Tongue (tissue), 2 donors: Measurements from ENCODE around the genes IGFBPL1, SPATA31A1, FOXD4L5 and ANKRD20A1.

- RAMPAGE, long total RNA: no peak
These were observed at the start of gene IGFBPL1 for GRCh38 chr9:38423660-38424642. Gene IGFBPL1, minus strand, starts transcription at chr9:38424454.

DNA sequence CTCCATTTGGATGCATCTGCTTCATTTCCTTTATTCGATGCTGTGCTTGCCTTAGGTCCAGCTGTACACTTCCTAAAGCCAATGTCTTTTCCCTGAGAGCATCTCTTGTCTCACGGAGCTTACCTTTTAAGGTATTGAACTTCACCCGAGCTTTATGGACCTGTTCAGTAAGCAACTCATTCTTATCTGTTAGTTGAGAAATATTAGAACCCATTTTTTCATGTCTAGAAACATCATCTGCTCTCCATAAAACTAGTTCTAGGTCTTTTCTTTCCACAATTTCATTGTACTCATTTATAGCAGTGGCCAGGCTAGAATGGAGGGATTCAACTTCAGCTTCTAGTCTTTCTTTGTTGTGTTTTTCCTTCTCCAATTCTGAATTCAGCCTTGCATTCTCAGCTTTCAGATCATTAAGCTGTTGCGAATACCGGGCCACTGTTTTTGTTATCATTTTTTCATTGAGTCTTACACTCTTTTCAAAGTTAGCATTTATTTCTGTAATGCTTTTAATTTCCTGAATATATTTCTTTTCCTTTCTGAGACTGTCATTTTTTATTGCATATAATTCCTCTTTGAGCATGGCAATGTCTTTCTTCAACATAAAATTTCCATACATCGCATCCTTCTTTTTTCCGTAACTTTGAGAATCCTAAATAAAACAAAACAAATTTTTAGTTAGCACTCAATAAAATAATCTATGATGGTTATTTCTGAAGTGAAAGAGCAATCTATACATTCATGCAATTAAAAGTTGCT is 24.5 kb downstream of the ANKRD18A start:
- RAMPAGE, long total RNA: no peak

DNA sequence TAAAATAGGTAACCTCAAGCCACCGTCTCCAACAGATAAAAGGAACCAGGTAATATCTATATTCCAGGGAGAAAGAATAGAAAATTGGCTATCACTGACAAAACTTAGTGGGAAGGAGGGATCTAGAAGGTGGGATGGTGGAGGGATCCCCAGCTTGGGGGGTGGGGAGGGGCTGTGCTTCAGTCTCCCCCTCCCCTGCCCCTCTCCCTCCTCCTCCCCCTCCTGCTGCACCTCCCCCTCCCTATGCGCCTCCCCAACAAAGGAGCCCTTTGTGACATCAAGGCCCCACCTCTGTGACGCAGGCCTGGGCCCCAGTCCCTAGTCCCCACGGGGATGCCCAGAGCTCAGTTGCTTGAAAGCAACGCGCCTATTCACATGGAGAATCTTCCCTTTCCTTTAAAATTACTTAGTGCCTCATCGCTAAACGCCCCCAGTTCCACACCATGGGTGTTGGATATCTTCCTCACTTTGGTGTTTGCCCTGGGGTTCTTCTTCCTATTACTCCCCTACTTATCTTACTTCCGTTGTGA is at the start of gene SPATA31A1:
TSS of gene SPATA31A1 (plus strand) at position 314 of the 530 bp plus-strand sequence.
- RAMPAGE, long total RNA: no peak

DNA sequence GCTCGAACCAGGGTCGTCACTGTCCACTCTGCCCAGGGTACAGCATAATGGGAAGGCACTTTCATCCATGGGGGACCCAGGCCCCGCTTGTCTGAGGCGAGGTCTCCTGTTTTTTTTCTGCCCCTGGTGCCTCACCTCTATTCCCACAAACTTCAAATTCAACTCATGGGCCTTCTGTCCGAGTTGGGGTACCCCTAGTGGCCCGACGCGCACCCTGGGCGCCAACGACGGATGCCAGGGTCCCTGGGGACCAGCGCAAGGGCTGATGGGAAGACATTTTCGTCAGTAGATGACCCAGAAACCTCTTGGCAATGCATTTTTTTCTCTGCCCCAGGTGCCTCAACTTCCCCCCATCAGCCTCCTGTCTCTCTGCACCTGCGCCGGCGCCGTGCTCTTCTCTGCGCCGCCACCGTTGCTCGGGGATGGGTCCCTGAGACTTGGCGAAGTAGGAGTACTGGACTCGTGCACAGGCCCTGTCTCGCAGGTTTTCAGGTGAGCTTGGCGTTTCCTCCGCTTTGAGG is 168.6 kb upstream of the ZNG1F start:
- RAMPAGE, long total RNA: no peak

- RAMPAGE, long total RNA: no peak
These were observed 364.8 kb downstream of the SPATA31A7 start for GRCh38 chr9:61554523-61555058.

- RAMPAGE, long total RNA: no peak
These were observed 1610.0 kb downstream of the SPATA31A7 start for GRCh38 chr9:62799681-62800450.

DNA sequence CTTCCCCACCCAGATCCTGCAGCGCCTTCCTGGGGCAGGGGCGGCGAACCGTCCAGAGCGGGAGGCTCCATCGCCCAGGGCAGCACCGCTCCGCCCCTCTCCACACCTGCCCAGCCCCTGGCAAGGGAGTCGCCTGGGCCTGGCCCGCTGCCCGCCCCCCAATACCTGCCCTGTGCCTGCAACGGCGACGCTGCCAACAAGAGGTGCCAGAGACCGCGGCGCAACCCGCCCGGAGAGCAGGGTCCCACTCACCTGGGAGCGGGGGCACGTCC is 1641.1 kb downstream of the SPATA31A7 start:
- RAMPAGE, long total RNA: no peak

- RAMPAGE, long total RNA: no peak
These were observed 1958.2 kb downstream of the FOXD4L5 start for GRCh38 chr9:63326691-63327289.

DNA sequence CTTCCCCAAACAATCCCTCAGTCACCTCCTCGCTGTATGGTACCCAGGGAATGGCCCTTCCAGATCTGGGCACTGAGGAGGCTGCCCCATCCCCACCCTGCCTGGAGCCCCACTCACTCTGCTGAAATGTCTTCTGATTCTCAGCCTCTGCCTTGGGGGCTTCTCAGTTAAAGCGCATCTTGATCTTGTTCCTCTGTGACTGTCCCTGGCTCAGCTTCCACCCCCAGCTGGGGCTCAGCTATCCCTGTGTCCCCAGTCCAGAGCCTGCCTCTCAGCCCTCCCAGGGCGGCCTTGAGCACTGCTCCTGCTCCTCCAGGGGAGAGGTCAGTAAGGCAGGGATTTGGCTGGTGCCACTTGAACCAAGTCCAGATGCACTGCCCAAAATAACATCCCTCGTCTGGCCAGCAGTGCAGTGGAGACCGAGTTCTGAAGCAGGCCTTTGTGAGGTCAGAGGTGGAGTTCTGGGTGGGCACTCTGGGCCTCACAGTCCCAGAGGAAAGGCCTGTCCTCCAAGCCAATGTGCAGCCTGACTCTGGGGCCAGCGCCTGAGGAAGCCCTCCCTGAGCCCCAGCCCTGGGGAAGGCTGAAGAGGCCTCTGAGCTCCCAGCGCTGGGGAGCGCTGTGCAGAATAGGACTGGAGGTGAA is 1950.8 kb downstream of the FOXD4L5 start:
- RAMPAGE, long total RNA: no peak

GRCh38 chr9:63813106-63813507 is 1471.9 kb downstream of the FOXD4L5 start:
- RAMPAGE, long total RNA: no peak

DNA sequence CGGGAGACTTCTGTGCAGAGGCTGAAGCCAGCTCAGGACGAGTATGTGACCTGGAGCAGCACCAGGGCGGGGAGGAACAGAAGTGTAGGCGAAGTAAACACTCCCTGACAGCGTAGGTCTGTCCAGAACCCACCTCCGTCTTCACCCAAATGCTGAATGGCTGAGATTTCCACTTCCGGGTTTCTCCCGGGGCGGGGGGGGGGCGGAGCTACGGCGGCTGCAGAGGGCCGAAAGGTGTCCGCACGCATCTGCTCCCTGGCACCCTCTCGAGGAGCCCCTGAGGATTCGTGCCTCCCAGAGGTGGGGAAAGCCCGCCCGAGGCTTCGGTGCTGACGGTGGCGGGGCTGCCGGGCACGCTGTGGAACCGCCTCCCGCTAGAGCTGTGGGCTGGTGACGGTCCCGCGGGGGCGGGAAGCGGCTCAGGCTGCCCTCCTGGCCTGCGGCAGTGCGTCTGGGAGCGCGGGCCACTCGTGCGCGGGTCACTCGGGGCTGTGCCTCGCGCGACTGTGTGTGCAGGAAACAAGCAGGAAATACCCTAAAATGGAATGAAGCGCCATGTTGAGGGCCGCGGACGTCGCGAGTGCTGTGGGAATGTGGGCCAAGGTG is 1425.4 kb downstream of the FOXD4L5 start:
- RAMPAGE, long total RNA: no peak

DNA sequence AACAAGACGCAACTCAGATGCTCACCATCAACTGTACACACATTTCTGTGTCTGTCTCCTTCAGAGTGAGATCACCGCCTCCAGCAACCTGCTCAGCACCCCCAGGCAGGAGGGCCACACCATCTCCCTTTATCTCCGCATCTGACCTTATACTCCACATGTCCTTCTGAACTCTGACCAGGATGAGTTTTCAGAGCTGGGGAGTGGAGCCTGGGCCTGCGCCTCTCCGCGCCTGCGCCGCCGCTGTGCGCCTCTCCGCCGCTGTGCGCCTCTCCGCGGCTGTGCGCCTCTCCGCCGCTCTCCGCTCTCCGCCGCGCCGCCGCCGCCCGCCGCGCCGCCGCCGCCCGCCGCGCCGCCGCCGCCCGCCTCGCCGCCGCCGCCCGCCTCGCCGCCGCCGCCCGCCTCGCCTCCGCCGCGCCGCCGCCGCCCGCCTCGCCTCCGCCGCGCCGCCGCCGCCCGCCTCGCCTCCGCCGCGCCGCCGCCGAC is 89.3 kb downstream of the FOXD4L5 start:
- RAMPAGE, long total RNA: no peak

DNA sequence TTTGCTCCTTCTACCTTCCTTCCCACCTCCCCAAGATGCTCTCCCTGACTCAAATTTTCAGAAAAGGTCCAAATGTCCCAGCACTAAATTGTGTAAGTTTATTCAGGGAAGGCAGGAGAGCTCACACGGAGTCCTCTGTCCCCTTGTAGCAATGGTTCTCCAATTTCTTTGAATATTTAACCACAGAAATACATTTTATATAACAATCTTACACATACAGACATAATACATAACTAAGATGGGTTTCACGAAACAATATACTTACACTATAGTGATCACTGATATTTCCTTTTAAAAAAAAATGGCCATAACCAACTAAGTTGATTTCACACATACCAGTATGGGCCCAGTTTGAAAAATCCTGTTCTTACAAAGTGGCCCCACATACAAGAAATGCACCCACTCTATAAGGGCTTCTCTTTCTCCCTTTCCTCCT is at the start of gene FOXD4L5:
TSS of gene FOXD4L5 (minus strand) at position 120 of the 436 bp plus-strand sequence.
- RAMPAGE, long total RNA: no peak

GRCh38 chr9:65382591-65383366 is 97.8 kb upstream of the FOXD4L5 start:
- RAMPAGE, long total RNA: no peak

DNA sequence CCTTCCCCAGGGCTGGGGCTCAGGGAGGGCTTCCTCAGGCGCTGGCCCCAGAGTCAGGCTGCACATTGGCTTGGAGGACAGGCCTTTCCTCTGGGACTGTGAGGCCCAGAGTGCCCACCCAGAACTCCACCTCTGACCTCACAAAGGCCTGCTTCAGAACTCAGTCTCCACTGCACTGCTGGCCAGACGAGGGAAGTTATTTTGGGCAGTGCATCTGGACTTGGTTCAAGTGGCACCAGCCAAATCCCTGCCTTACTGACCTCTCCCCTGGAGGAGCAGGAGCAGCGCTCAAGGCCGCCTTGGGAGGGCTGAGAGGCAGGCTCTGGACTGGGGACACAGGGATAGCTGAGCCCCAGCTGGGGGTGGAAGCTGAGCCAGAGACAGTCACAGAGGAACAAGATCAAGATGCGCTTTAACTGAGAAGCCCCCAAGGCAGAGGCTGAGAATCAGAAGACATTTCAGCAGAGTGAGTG is 140.3 kb downstream of the FOXD4L4 start:
- RAMPAGE, long total RNA: no peak

GRCh38 chr9:66269355-66270194 is 532.6 kb downstream of the FOXD4L4 start:
- RAMPAGE, long total RNA: no peak

DNA sequence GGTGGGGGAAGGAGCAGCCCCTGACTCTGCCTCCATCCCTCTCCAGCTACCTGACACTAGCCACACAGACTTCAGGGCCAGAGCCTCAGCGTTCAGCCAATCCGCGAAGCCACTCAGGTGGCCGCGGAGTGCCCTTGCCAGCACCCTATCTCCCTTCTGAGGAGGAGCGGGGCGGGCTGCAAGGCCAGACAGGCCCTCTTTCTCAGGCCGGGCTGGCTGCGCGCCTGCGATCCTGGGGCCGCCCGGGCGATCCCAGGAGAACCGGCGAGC is at the start of gene ANKRD20A1:
TSS of gene ANKRD20A1 (plus strand) at position 196 of the 270 bp plus-strand sequence.
- RAMPAGE, long total RNA: no peak

DNA sequence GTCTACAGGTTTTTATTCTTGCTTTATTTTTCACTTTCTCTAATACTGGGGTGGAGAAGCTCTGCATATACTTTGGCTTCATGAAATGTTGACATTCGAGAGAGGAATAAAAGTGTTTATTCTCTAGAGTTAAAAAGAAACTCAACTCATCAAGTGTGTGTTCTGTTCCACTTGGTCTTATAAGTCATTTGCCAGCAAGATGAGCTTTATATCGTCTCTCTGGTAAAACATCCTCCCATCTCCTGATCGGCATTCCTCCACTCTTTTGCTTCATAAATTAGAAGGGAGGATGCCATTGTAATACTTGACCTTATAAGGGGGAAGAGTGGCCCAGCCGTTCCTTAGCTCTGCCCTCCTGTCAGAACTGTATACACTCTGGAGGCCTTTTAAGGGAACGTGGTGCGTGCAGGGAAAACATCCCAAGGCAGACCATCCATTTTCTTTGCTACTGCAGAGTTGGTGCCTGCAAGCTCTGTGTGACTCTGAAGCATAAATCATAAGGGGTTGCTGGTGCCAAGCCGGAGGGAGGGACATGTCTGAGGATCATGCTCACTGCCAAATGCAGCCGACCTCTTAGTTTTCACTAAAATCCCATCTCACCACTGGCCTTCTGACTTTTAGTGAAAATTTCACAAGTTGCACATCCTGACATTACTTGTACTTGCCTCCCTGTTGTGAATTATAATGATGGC is 90.4 kb downstream of the PGM5 start:
- RAMPAGE, long total RNA: no peak

- RAMPAGE, long total RNA: no peak
These were observed 32.1 kb downstream of the TMEM252 start for GRCh38 chr9:68508441-68509073.

DNA sequence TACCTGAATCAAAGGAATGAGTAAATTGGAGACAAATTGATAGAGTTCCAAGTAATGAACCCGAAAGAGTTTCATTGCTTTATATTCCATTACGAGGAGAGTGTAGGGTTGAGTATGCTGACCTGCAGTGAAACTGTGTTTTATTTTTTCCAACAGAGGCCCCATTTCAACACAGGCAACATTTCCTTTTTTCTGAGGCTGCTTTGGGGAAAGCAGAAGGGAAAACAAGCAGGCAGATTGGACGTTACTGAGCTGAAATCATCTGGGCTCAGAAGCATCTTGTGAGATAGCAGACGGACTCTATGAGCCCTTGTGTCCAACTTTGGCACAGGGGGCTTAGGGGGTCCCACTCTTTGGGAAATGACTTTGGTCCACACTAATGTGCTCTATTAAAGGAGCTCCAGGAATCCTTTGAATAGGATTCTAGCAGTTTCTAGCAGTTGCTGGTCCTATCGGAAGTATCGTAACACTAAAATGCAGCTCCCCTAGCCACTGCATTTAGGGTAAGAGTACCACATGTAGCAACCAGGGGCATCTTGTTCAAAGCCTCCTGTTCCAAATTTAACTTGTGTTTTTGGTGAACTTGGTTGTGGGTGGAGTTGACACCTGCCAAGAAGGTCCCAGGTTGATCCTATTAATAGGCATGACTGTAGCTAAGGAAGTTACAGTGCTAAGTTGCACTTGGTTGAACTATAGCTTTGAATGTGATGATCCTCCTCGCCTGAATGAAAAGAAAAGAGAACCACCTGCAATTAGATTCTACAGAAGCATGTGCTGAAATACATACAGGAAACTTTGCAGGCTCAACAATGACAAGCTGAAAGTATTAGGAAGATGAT is 64.8 kb upstream of the PIP5K1B start:
- RAMPAGE, long total RNA: no peak